Breast (tissue), 4 donors: ENCODE data around the gene WFS1.

- PRO-cap, 3 experiments, result no peak in any of the 3 experiments
- RRBS, result 25% methylated on average over 5 of the region's 26 CpGs
Measured at GRCh38 chr4:3679635-3680220, 86.5 kb upstream of the ADRA2C start.

GRCh38 chr4:4047753-4048425, 178.8 kb downstream of the OTOP1 start:
- PRO-cap, 3 experiments, result no peak in any of the 3 experiments
- RRBS, result no CpG with 5 or more reads among the region's 24 CpGs

- PRO-cap, 3 experiments, result no peak in any of the 3 experiments
- RRBS, result 32% methylated on average over 9 of the region's 33 CpGs
Measured at GRCh38 chr4:4395762-4396871, 9.2 kb downstream of the NSG1 start.

DNA sequence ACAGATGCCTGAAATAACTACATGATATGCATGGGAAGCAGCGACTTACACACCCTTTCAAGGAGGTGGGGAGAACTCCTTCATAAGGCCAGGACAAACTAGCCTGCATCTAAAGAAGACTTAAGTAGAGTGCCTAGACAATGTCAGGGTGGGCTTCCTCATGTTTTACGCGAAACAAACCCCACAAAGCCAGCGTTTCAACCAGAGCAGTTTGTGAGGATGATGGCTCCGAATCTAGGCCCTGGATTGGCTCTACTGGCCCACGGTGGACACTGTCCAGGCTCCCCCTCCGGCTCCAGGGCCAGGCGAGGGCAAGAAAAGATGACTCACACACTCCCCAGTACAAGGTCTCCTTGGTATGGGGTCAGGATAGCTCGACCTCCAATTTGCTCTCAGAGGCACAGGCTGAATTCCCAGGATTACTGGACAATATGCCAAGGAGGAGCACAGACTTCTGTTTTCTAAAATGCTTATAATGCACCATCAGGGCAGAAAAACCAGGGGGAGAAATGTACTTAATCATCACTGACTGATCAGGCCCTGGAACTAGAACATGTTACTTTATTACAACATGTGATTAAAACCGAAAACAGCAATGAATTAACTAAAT, 44.9 kb downstream of the STX18 start:
- PRO-cap, 3 experiments, result no peak in any of the 3 experiments
- RRBS, result no CpG with 5 or more reads among the region's 10 CpGs

GRCh38 chr4:4540927-4541655, 757 bp downstream of the STX18 start:
- PRO-cap, 3 experiments, result no peak in any of the 3 experiments
- RRBS, result no CpG with 5 or more reads among the region's 11 CpGs

GRCh38 chr4:4761297-4761650, 98.2 kb upstream of the MSX1 start:
- PRO-cap, 3 experiments, result no peak in any of the 3 experiments
- RRBS, result no CpG with 5 or more reads among the region's 9 CpGs

DNA sequence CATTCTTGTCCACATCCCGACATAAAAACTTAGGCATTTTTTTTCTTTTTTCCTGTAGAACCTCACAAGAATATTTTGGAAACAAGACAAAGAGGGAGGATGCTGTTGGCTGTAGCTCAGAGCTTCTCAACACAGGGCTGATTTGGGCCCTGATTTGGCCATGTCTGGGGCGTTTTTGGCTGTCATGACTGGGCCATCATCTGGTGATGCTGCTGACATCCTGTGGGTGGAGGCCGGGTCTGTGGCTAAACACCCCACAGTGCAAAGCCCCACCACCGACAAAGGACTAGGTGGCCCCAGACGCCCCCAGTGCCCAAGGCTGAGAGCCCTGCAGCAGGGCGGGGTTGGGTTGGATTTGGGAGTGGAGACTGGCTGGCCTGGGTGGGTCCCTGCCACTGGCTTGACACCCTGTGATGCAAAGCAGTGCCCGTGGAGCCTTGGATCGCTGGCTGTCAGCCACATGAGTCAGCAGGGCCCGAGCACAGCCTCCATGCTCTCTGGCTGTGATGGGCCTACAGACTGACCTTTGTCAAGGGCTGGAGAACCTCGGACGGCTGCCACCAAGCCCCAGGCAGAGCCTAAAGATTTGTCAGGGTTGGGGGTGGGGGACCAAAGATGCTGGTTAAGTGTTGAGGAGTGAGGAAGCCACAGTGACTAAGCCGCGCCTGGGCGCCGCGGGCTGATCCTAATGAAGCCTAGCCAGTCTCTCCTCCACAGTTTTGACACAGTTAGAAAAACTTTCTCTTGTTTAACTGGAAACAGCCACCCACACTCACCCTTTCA, 28.3 kb downstream of the CYTL1 start:
- PRO-cap, 3 experiments, result no peak in any of the 3 experiments
- RRBS, result no CpG with 5 or more reads among the region's 16 CpGs

- PRO-cap, 3 experiments, result no peak in any of the 3 experiments
- RRBS, result no CpG with 5 or more reads among the region's 2 CpGs
Measured at GRCh38 chr4:5526028-5526450, 182.3 kb downstream of the EVC2 start.

DNA sequence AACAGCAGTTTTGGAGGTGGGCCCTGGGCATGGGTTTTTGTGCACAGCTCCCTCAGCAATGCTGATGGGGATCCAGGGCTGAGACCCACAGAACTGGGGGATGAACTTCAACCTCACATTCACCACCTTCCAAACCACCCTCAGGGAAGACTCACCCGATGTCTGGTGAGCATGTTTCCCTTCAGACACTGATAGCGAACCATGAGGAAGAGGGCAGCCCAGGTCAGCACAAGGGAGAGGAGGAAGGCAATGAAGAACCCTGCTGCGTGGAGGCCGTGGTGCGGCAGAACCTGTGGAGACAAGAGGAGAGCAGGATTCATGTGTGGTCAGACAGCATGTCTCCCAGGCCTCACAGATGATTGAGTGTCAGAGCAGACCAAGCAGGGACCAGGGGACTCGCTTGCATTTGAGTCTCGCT, 43.0 kb downstream of the EVC2 start:
- PRO-cap, 3 experiments, result no peak in any of the 3 experiments
- RRBS, result no CpG with 5 or more reads among the region's 7 CpGs

- PRO-cap, 3 experiments, result no peak in any of the 3 experiments
- RRBS, result no CpG with 5 or more reads among the region's 25 CpGs
Measured at GRCh38 chr4:5813413-5814123, 79.3 kb downstream of the CRMP1 start.

GRCh38 chr4:5888007-5888927, 4.6 kb downstream of the CRMP1 start:
- PRO-cap, 3 experiments, result no peak in any of the 3 experiments
- RRBS, result 3% methylated on average over 40 of the region's 102 CpGs

DNA sequence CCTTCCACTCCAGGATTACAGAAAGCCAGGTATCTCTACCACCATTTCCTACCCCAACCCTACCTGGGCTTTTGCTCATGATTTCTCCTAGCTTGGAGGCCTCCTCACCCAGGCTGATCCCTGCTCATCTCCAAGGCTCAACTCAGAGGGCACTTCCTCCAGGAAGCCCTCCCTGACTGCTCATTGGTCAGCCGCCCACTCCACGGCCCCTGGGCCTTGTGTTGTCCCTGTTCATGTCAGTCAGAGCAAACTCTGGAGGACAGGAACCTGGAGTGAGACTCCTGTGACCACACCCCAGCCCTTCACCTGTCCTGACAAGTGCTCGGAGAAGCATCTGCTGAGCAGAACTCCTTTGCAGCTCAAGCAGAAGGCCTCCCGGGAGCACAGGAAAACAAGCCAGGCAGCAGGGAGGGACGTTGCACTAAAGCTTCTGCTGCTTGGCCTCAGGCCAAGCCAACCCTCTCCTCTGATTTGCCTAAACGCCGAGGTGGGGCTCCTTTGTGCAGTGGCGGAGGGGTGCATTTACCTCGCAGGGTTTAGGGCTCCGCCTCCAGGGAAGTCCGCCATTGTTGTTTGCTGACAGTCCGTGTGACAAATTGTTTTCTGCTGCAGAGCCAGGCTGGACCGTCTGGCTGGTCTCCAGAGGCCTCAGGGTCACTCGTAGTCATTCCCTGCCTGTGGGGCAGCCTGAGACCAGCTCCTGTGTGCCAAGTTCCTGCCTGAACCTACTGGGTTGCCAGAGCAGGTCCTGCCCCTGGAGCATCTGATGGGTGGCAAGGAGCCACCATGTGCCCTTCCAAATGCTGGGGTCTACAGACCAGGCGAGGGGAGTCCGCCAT, 63.5 kb upstream of the CRMP1 start:
- PRO-cap, 3 experiments, result no peak in any of the 3 experiments
- RRBS, result no CpG with 5 or more reads among the region's 16 CpGs

DNA sequence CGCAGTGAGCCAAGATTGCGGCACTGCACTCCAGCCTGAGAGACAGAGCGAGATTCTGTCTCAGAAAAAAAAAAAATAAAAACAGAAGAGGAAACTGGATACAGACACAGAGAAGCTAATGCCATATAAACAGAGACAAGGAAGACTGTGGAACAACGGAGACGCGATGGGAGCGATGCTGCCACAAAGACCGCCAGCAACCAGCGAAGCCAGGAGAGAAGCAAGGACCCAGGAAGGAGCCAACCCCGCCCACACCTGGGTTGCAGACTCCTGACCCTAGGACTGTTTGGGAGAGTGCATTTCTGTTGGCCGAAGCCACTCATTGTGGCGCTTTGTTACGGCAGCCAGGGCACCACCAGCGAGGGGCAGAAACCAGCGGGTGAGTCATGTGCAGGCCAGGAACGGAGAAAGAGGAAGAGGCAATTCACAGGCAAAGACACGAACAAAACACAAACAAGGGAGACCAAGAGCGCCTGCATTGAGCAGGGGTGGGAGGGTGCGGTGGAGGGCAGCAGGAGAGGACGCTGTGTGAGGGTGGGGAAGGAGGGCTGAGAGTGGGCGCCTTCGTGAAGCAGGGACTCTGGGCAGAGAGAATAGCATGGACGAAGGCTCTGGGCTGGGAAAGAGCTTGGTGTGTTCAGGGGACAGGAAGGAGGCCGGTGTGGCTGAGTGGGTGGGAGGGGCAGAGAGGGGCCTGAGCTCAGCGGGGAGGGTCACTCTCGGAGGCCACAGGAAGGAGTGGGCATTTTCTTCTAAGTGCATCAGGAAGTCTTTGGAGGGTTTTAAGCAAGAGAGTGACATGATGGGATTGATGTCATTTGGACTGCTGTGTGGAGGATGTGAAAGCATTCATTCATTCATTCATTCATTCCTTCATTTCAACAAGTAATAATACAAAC, 12.4 kb upstream of the WFS1 start:
- PRO-cap, 3 experiments, result no peak in any of the 3 experiments
- RRBS, result no CpG with 5 or more reads among the region's 26 CpGs

DNA sequence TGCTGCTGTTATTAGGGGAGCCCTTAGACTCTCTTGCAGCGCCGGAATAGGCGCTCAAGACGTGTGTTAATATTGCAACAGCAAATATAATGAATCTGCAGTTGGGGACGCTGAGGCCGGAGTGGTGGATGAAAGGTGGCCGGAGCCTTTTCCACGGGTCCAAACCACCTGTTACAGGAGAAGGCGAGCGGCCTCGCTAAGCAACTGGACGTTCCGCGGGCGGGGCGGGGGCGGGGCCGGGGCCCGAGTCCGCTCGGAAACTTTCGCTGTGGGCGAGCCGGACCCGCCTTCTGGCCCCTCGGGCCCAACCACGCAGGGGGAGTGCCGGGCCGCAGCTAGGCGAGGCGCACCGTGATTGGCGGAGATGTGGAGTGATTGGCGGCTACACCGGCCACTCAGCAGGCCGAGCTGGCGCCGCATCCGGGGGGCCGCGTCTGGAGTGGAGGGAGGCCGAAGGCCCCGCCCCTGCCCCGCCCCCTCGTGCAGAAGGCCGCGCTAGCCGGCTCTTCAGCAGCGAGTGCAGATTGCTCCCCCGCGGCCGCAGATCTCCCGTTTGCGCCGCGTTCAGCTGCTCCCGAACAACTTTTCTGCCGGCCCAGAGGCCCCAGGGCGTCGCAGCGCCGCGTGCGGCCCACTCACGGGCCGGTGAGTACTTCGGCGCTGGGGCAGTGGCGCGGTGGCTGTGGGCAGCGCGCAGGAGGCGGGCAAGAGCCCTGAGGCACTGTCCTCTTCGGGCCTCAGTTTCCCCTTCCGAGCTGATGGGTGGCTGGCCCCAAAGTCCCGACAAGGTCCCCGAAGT, at the start of gene WFS1:
Gene WFS1, plus strand, starts transcription at position 481 of the 799 bp plus-strand sequence.
- PRO-cap, 3 experiments, result peak in 3 of 3 experiments; most common plus-strand start position 522 of the sequence (in 2); most common minus-strand start position 215 of the sequence (in 2)
- RRBS, result 2% methylated on average over 46 of the region's 77 CpGs

DNA sequence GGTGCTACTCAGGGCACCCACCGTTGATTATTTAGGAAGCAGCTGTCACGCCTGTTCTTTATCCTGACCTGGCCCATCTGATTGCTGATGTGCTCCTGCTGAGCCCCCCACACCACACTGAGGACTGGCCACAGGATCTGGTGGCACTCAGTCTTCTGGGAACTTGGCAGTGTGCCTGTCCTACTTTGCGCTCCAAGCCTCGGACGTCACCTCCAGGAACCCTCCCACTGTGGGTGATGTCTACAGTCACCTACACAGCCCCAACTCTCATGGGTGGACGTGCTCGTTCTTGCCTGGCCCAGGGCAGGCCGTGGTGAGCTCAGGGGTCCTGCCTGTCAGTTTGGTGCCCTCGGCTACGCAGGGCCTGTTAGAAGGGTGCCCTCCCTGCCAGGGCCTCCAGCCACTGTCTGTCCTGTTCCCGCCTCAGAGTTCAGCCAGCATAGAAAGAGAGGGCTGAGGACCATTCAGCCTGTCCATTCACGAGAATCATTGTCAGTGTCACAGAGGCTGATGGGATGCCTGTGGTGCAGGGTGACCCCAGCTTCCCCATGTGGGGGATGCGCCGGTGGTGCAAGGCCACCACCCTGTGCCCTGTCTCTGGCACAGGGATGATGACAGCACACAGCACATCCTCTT, 12.2 kb downstream of the WFS1 start:
- PRO-cap, 3 experiments, result no peak in any of the 3 experiments
- RRBS, result no CpG with 5 or more reads among the region's 14 CpGs

DNA sequence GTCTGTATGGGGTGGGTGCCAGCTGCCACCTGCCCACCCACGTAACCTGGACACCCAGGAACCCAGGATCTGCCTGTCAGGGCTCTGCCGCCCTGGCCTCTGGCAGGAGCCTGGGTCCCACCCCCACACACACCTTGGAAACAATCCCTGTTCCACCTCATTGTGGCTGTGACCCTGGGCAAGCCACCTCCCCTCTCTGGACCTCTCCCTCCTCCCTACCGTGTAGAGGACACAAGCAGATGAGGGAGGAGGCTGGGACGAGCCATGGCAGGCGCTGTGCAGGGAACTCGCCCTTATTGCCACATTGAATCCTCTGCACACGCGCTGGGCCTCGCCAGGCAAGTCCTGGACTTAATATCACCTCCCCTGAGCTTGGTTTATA, 81.3 kb downstream of the PPP2R2C start:
- PRO-cap, 3 experiments, result no peak in any of the 3 experiments
- RRBS, result no CpG with 5 or more reads among the region's 9 CpGs

DNA sequence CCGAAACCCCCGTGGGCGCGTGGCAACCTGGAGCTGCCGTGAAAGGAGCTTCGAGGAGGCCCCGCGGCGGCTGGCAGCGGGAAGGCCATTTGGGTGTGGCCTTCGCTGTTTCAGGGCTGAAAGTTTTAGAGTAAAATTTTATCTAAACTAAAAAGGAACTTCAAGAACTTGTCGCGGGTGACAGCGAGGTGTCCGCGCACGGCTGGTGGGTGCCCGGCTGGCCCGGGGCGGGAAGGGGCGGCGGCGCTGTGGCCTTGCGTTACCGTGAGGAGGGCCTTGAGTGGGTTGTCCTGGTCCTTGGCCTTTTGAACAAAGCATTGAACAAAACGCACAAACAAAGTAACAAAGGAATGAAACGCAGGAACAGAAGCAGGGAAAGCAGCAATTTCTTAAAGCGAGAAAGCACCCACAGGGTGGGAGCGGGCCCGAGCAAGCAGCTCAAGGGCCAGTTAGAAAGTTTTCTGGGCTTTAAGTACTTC, 16.0 kb upstream of the ENSG00000170846 start:
- PRO-cap, 3 experiments, result no peak in any of the 3 experiments
- RRBS, result no CpG with 5 or more reads among the region's 30 CpGs

DNA sequence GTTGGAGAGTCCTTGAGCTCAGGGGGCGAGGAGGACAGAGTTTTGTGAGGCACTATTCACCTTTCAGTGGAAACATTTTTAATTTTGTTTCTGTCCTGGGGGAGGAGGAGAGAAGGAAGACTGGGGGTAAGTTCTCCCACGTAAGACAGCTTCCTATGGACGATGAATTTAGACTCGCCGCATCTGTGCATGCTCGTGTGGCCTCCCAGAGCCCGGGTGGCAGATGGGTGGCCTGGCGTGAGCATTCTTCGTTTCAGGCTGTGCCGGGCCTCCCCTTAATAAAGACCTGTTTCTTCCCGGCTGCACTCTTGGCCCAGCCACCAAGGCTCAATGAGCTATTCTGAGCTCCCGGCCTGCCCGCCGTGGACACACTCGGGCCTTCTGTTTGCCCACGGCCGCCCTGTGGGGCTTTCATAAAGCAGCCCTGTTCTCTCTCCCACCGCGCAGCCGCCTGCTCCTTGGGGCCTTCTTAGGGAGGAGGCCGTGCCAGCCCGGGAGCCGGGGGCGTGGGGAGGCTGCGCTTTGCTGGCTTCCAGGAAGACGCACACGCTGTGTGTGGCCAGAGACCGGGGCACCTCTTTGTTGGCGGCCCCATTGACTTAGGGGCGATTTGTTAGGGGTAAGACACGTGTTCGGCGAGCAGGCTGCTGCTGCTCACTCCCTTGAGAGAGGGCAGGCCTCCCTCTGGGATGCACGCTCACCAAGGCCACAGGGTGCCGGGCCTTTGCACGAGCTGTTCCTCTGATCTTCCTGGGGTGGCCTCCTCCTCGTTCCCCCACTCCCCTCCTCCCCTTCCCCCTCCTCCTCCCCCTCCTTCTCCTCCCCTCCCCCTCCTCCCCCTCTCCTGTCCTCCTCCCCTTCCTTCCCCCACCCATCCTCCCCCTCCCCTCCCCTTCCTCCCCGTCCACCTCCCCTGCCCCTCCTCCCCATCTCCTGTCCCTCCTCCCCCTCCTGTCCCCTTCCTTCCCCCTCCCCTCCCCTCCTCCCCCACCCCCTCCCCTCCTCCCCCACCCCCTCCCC, 11.2 kb downstream of the BLOC1S4 start:
- PRO-cap, 3 experiments, result no peak in any of the 3 experiments
- RRBS, result 32% methylated on average over 12 of the region's 38 CpGs

DNA sequence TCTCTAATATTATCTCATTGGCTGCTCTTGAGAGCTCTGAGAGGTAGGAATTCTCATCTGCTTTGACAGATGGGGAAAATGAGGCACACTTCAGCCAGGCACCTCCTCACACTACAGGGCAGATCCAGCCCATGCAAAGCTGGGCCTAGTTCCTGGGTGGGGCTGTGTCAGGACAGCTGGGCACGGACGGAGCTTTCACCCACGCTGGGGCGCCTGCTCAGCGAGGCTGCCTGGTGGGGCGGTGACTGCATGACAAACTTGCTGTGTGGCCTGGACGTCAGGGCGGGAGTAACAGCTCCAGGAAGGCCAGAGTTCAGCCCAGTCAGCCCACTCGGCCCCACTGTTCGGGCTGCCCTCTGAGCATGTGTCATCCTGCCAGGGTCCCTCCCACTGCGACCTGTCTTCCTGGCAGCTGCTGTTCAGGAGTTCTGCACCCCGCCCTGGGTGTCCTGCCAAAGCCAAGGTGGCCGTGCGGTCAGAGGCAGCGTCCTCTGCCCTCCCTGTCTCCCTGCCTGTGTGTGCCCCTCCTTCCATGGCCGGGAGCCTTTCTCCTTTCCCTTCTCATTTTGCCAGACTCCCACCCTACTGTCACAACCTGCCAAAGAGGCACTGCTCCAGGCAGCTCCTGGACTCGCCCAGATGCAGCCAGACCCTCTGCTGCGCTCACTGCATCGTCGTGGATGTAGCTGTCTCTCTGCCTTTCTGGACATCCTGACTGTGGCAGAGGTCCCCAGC, 33.1 kb upstream of the KIAA0232 start:
- PRO-cap, 3 experiments, result peak in 3 of 3 experiments; most common plus-strand start position 455 of the sequence (in 3); most common minus-strand start position 342 of the sequence (in 1)
- RRBS, result no CpG with 5 or more reads among the region's 20 CpGs

DNA sequence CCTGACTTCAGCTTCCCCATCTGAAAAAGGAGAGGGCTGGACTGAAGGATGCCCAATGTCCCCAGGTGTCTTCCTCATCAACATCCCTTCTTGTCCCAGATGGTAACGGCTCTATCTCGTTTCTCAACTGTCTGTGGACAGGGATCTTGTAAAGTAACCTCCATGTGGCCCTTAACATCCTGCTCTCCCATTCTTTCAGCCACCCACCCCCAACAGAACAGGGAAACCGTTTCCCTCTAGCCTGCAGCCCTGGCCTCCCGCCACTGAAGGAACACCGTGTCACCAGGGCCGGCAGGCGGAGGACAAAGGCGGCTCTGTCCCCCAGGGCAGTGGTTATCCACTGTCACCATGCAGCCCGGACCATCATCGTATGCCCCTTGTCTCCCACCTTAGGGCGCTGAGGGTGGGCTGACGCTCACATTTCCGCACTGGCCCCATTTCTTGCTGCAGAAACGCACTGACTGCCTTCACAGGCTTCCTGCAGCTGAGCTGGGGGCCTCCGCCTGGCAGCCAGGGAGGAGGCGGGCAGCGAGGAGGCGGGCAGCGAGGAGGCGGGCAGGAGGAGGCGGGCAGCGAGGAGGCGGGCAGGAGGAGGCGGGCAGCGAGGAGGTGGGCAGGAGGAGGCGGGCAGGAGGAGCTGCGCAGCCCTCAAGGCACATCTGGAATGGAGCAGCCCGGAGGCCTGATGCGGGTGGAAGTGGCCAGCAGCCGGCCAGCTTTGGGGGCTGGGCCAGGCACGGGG, 20.9 kb upstream of the KIAA0232 start:
- PRO-cap, 3 experiments, result peak in 1 of 3 experiments; most common plus-strand start position 616 of the sequence (in 1); most common minus-strand start position 491 of the sequence (in 1)
- RRBS, result 14% methylated on average over 4 of the region's 31 CpGs